GM23338 (cell line): ENCODE measurements around the genes KBTBD7 and SMIM2.

DNA sequence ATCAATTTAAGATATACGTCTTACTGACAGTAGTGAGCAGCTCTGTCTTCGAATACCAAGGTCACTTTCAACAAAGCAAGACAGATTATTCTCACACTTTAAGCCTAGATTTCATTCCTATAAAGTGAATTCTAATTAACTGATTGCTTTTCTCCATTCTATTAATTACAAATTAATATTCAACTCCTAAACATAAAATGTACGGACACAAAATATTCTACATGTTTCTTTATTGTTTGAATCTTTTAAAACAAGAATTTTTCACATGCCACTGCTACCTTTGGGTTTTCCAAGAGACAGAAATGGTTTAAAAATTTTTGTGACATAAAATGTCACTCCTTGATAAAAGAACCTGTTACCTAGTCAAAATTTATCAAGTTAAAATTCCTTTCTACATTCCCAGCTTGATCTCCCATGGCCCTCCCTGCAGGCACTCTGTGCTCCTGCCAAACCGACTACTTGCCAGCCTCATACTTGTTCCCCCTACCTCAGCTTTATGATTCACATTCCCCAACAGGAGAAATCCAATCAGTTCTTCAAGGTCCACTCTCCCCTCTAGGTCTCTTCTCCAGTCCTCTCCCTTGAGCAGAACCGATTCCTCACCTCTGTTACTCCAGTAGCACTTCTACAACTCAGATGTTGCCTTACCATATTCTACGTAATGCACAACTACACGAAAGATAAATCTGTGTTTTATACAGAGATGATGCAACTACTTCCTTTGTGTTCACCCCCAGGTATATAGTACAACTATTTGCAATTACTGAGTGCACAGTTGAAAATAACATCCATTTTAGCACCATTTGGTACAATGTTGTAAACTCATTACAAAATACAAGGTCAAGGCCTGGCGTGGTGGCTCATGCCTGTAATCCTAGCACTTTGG is 3.2 kb upstream of the WBP4 start:
- PRO-cap, result unidirectional peak, plus-strand start at position 531 of the sequence
- RAMPAGE, long total RNA, result no peak

- PRO-cap, result no peak
- RAMPAGE, long total RNA, result no peak
These were observed 3.6 kb downstream of the WBP4 start for GRCh38 chr13:41064735-41065513.

- PRO-cap, result bidirectional peak, plus-strand start at chr13:41194256, minus-strand start at chr13:41194215; bidirectional peak, plus-strand start at chr13:41194723, minus-strand start at chr13:41194491
- RAMPAGE, long total RNA, result no peak
These were observed at the start of gene KBTBD7 for GRCh38 chr13:41193835-41194930. KBTBD7 (minus strand) TSS chr13:41194569.

DNA sequence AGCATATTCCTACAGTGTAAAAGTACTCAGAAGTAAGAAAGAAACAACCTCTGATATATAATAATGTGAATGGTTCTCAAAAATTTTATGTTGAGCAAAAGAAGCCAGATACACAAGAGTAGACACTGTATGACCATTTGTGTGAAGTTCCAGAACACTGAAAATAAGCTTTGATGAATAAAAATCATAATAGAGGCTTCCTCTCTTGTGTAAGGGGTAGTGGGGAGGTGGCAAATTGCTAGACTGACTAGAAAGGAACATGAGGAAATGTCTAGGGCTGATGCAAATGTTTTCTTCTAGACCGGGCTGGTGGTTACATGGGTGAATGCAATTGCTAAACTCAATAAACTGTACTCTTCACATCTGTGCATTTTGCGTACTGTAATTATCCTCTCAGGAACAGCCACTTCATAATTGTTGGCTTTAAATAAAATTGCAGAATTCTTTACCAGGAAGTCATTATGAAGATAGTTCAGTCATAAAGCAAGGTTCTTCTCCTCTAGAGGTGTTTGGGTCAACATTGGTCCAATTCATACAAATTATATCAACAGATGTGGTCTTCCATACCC is 5.1 kb upstream of the KBTBD7 start:
- PRO-cap, result no peak
- RAMPAGE, long total RNA, result no peak

GRCh38 chr13:41457696-41458041 is 319 bp downstream of the RGCC start:
- PRO-cap, result no peak
- RAMPAGE, long total RNA, result no peak

- PRO-cap, result no peak
- RAMPAGE, long total RNA, result no peak
These were observed 1.6 kb downstream of the RGCC start for GRCh38 chr13:41458924-41459303.

DNA sequence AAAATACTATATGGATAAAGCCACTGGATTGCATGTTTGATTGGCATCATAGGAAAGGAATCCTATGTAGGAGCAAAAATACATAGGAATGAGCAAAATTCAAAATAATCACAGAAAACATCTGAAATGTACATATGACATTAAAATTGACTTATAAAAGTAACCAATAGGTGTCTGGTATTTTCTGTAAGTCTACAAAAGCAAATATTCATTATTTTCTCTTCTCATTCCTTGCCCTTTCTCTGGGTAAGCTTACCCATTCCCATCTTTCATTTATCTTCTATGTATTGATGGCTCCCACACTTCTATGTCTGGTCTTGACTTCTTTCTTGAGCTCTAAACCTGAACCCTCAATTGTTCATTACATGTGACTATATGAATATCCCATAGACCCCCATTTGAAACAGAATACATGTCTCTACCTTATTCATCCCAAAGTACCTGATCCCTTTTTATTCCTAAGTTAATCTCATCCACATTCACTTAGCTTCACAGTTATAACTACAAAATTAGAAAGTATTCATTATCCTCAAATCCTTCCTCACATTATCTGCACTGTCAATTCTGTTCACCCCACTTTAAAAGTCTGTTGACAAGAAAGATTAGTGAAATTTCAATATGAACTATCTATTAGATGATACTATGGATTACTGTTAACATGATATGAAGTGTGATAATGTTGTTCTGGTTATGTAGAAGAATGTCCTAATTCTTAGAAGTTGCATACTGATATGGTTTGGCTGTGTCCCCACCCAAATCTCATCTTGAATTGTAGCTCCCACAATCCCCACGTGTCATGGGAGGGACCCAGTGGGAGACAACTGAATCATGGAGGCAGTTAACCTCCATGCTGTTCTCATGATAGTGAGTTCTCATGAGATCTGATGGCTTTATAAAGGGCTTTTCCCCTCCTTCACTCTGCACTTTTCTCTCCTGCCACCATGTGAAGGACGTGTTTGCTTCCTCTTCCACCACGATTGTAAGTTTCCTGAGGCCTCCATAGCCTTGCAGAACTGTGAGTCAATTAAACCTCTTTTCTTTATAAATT is 77.2 kb downstream of the VWA8 start:
- PRO-cap, result no peak
- RAMPAGE, long total RNA, result no peak

DNA sequence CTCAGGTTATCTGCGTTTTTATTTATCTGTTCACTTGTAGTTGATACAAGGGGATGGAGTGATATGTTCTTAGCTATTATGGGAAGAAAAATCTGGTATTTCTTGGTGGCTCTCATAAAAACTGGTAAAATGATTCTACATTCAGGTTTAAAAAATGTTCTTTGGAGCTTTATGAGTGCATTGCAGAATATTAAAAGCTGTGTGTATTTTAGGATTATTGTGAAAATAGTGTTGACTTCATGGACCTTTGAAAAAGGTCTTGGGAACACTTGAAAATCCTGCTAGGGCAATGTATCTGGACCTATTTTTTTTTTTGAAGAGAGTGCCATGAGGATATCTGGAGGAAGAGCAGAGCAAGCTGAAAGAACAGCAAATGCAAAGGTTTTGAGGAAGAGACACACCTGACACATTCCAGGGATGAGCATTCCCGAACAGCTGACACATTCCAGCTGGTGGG is 14.5 kb downstream of the DGKH start:
- PRO-cap, result no peak
- RAMPAGE, long total RNA, result no peak

DNA sequence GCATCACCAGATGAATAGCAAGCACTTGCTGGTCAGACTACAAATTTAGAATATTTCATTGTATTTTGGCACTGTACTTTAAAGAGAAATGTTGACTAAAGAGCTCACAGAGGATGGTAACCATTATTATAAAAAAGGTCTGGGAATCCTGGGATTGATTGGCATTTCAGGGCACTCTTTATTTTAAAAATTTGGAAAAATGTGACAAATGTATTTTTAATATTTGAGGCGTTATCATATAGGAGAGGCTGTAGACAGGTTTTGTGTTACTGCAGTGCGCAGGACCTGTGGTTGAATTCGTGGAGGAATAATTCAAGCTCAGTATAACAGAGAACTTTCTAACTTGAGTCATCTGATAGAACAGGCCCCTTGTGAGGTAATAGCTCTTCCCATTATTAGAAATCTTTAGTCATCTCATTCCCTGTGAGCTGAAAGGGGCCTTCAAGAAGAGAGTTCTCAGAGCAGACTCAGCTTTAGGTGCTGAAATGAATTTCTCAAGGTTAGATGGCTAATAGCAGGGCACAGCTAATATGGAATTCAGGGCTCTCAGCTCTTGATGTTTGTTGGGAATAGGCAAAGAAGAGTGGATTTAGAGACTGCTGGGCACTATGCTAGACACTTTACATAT is 89.3 kb downstream of the DGKH start:
- PRO-cap, result no peak
- RAMPAGE, long total RNA, result no peak

DNA sequence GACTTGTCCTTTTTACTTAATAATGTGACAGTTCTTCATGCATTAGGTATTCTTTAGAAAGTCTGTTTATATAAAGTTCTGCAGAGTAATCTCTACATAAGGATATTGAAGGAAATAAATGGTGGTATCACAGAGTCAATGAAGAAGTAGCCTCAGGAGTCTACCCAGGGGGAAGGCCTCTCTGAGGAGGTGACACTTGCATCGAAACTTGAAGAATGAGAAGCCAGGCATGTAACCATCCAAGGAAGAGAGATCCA is 22.9 kb downstream of the AKAP11 start:
- PRO-cap, result no peak
- RAMPAGE, long total RNA, result no peak

DNA sequence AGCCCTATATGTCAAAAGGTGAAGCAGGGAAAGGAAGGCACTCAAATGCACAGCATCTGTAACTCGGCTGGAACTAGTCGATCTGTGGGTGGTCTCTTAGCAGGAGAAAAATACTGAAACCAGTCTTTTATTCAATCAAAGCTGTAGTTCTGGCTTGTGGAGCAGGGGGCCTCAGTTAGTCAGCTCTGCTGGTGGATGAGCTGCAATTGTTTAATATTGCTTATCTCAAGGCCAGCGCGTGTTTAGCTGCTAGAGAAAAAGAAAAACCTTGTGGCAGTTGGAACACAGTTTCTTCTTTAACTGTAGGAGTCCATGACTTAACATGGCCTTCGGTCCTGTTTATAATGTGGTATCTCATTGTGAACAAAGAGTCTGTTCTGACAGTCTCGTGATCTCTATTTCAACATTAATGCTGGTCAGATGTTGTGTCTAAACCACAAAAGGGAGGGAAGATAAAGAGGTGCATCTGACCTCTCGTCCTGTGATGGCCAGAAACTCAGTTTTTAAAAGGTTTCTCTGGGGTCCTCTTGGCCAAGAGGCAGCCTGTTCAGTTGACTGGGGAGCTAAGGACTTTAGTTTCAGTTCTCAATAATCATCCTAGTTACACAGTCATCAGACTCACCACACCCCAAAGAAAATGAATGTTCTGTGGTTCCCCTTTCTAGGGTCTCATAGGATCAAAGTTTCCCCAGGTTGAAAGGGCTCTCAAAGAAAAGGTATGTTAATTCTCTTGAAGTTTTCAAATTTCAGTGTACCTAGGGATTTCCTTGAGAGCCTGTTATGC is 94.6 kb downstream of the FAM216B start:
- PRO-cap, result bidirectional peak, plus-strand start at position 138 of the sequence, minus-strand start at position 84 of the sequence; unidirectional peak, minus-strand start at position 784 of the sequence
- RAMPAGE, long total RNA, result no peak

GRCh38 chr13:43036827-43037438 is 13.5 kb downstream of the DNAJC15 start:
- PRO-cap, result no peak
- RAMPAGE, long total RNA, result no peak

GRCh38 chr13:43268941-43269717 is 245.7 kb downstream of the DNAJC15 start:
- PRO-cap, result no peak
- RAMPAGE, long total RNA, result no peak

DNA sequence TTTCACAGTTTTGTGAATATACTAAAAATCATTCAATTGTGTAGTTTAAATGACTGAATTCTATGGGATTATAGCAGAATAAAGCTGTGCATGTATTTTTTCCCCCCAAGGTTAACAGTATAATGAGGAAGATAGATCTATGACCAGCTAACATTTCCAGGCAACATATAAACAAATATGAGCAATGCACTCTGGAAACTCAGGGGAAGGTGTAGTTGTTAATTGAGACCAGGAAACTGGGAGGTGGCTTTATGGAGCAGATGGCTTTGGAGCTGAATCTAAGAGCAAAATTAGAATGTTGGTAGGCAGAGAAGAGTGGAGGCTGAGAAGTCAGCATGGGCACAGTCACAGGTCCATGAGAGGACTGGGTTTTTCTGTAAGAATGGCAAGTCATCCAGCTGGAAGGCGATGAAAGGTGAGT is 41.6 kb downstream of the LACC1 start:
- PRO-cap, result no peak
- RAMPAGE, long total RNA, result no peak

DNA sequence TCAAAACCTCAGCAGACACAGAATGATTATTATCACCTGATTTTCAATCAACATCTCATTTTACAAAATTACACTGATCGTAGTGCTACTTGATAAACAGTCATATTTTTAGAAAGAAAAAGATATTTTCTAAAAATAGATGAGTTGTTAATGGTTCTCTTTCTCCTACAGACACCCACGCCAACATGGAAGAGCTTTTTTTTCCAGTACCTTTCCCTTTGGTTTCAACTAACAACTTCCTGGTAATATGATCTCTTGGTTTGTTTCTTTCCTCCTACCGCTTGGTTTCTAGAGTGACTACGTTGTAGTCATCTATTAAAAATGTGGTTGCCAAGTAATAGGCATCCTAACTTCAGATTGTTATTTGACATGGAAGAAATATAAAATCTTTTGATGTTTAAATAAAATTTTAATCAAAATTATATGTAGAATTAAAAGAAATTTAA is 92.3 kb downstream of the SMIM2 start:
- PRO-cap, result no peak
- RAMPAGE, long total RNA, result no peak

- PRO-cap, result no peak
- RAMPAGE, long total RNA, result no peak
These were observed 48.4 kb downstream of the SMIM2 start for GRCh38 chr13:44112552-44113157.

GRCh38 chr13:44140143-44140616 is 20.9 kb downstream of the SMIM2 start:
- PRO-cap, result unidirectional peak, plus-strand start at chr13:44140421
- RAMPAGE, long total RNA, result no peak

GRCh38 chr13:44160500-44161295 is at the start of gene SMIM2:
SMIM2 (minus strand) TSS chr13:44161257.
- PRO-cap, result no peak
- RAMPAGE, long total RNA, result no peak

- PRO-cap, result no peak
- RAMPAGE, long total RNA, result no peak
These were observed 98.5 kb upstream of the SMIM2 start for GRCh38 chr13:44259536-44260042.

- PRO-cap, result no peak
- RAMPAGE, long total RNA, result no peak
These were observed 63.8 kb upstream of the SERP2 start for GRCh38 chr13:44309705-44310355.